ENCODE measurements around the gene ARPC2.

GRCh38 chr2:217331535-217332132 lies 471.8 kb upstream of the TNP1 start:
- PRO-cap: no peak
- RAMPAGE, long total RNA, 2 experiments: no peak in any of the 2 experiments

GRCh38 chr2:217356673-217357217 lies 496.9 kb upstream of the TNP1 start:
- PRO-cap: no peak
- RAMPAGE, long total RNA, 2 experiments: no peak in any of the 2 experiments

- PRO-cap: no peak
- RAMPAGE, long total RNA, 2 experiments: no peak in any of the 2 experiments
These were observed 539.0 kb upstream of the TNP1 start for GRCh38 chr2:217398850-217399262.

- PRO-cap: no peak
- RAMPAGE, long total RNA, 2 experiments: no peak in any of the 2 experiments
These were observed 552.8 kb upstream of the TNP1 start for GRCh38 chr2:217412598-217413071.

DNA sequence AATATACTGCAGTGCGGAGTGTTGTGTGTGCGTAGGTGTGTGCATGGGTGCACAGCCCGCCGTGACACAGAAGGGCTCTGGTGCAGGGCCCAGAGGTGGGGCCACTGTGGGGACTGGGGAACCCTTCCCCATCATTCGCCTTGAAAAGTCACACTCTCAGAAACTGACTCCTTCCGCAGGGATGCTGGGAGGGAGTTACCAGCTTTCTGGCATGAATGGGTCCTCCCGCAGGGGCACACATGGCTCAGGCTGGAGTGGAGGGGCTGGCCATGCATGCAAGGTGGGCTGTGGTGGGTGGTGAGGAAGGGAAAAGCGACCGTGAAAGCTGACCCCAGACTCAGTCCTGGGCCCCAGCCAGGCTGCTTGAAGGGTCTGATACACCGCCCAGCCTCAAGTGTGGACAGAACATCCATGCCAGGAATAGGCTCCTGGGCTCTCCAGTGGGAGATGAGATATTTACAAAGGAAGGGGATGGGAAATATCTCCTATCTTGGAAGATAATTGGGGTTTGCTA lies 201.1 kb downstream of the TNS1 start:
- PRO-cap: no peak
- RAMPAGE, long total RNA, 2 experiments: no peak in any of the 2 experiments

GRCh38 chr2:217817530-217818568 lies 184.9 kb downstream of the TNS1 start:
- PRO-cap: no peak
- RAMPAGE, long total RNA, 2 experiments: no peak in any of the 2 experiments

GRCh38 chr2:217841301-217841501 lies 161.6 kb downstream of the TNS1 start:
- PRO-cap: no peak
- RAMPAGE, long total RNA, 2 experiments: no peak in any of the 2 experiments

- PRO-cap: no peak
- RAMPAGE, long total RNA, 2 experiments: no peak in any of the 2 experiments
These were observed 89.4 kb downstream of the TNS1 start for GRCh38 chr2:217913202-217914018.

GRCh38 chr2:217922357-217923179 lies 80.2 kb downstream of the TNS1 start:
- PRO-cap: no peak
- RAMPAGE, long total RNA, 2 experiments: no peak in any of the 2 experiments

GRCh38 chr2:217943232-217944449 lies 59.2 kb downstream of the TNS1 start:
- PRO-cap: bidirectional peak, plus-strand start at chr2:217943631, minus-strand start at chr2:217943486; unidirectional peak, minus-strand start at chr2:217944060
- RAMPAGE, long total RNA, 2 experiments: no peak in any of the 2 experiments

- PRO-cap: no peak
- RAMPAGE, long total RNA, 2 experiments: no peak in any of the 2 experiments
These were observed 58.3 kb downstream of the TNS1 start for GRCh38 chr2:217944450-217944908.

DNA sequence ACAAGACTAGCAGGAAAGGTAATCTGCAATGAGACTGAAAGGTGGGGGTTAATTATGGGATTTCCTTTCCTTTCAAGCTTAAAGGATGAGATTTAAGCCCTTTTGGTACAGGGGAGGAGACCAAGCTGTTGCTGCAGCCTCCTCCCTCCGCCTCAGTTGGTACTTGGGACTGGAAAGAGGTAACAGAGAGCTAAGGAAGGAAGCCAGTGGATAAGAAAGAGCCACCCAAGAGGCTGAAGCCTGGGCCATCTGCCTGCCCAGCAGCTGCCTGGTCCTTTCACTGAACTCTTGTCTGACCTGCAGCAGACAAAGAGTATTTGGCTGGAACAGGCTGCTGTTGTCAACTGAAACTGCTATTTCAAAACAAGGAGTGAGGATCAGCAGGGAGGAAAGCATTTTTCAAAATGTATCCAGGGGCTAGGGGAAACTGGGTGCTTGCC lies 30.4 kb downstream of the TNS1 start:
- PRO-cap: no peak
- RAMPAGE, long total RNA, 2 experiments: no peak in any of the 2 experiments

DNA sequence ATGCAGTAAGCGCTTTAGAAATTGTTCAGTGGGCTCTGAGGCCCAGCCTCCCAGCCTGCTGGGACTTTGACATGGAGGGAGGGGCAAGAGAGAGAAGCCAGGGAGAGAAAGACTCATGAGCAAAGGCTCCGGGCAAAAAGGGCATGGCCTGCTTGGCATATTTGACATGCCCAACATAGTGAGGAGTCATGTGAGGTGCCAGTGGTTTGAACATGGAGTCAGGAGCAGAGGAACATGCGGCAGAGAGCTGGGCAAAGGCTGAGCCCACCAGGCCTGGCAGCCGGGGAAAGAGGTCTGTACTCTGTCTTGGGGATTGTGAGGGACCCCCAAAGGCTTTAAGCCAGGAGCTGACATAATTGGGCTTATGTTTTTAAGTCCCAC lies 13.9 kb downstream of the TNS1 start:
- PRO-cap: no peak
- RAMPAGE, long total RNA, 2 experiments: no peak in any of the 2 experiments

DNA sequence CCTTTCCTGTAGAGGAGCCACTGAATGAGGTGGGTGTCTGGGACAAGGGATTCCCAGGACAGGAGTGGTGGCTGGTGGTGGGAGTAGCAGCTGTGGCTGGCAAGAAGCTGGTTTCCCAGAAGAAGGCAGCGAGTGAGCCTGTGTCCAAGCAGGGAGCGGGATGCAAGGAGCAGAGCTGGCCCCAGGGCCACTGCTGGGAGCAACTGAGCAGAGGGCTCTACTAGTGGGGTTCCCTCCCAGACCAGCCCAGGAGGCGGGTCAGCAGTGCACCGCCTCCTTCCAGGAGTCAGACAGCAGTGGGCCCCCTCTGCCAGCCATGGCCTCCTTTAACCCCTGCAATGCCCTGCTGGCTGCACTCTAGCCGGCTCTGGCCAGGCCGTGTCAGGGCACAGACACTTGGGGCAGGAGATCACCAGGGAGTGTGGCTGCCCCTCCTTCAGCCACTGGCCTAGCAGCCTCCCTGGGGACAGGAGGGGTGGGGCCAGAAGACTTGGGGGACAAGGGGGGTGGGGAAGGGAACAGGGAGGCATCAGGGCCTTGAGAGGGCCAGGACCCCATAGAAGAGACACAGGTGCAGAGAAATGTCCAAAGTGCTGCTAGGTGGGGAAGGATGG lies 3.4 kb upstream of the RUFY4 start:
- PRO-cap: no peak
- RAMPAGE, long total RNA, 2 experiments: no peak in any of the 2 experiments

GRCh38 chr2:218130495-218130944 lies 4.7 kb downstream of the CXCR2 start:
- PRO-cap: no peak
- RAMPAGE, long total RNA, 2 experiments: no peak in any of the 2 experiments

GRCh38 chr2:218216888-218217952 lies at the start of gene ARPC2:
ARPC2 (plus strand) TSS chr2:218217189.
- PRO-cap: bidirectional peak, plus-strand start at chr2:218217159, minus-strand start at chr2:218217074
- RAMPAGE, long total RNA, 2 experiments: start-site peak on the plus strand in 2 of 2 experiments, at chr2:218217139-218217206 at its widest, 1,372 to 1,449 reads per replicate

GRCh38 chr2:218217953-218218737 lies 1.2 kb downstream of the ARPC2 start:
- PRO-cap: no peak
- RAMPAGE, long total RNA, 2 experiments: no peak in any of the 2 experiments

DNA sequence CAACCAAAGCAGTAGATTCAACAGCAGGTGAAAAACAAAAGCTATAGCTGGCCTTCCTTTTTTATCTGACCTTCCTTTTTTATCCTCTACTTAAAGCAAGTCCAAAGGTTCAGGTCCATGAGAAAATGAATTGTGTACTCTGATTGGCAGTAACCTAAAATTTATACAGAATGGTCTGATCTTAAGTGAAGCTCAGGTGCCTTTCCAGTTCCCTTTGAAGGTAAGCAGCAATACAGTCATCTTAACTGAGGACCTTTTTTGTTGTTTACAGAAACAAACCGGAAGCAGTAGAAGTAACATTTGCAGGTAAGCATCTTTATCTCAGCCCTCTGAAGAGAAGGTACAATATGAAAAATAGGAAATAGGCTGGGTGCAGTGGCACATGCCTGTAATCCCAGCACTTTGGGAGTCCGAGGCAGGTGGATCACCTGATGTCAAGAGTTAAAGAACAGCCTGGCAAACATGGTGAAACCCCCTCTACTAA lies 8.7 kb downstream of the ARPC2 start:
- PRO-cap: no peak
- RAMPAGE, long total RNA, 2 experiments: no peak in any of the 2 experiments

DNA sequence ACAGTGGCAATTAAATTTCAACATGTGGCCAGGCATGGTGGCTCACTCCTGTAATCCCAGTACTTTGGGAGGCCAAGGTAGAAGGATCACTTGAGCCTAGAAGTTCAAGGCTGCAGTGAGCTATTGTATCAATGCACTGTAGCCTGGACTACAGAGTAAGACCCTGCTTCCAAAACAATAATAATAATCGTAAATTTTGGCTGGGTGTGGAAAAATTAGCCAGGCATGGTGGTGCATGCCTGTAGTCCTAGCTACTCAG lies 15.9 kb downstream of the ARPC2 start:
- PRO-cap: no peak
- RAMPAGE, long total RNA, 2 experiments: no peak in any of the 2 experiments

GRCh38 chr2:218256612-218256897 lies 4.3 kb upstream of the GPBAR1 start:
- PRO-cap: no peak
- RAMPAGE, long total RNA, 2 experiments: no peak in any of the 2 experiments